AG08470 (cell line): ENCODE data around the genes FMNL1, ARL17B and ARL17A.

DNA sequence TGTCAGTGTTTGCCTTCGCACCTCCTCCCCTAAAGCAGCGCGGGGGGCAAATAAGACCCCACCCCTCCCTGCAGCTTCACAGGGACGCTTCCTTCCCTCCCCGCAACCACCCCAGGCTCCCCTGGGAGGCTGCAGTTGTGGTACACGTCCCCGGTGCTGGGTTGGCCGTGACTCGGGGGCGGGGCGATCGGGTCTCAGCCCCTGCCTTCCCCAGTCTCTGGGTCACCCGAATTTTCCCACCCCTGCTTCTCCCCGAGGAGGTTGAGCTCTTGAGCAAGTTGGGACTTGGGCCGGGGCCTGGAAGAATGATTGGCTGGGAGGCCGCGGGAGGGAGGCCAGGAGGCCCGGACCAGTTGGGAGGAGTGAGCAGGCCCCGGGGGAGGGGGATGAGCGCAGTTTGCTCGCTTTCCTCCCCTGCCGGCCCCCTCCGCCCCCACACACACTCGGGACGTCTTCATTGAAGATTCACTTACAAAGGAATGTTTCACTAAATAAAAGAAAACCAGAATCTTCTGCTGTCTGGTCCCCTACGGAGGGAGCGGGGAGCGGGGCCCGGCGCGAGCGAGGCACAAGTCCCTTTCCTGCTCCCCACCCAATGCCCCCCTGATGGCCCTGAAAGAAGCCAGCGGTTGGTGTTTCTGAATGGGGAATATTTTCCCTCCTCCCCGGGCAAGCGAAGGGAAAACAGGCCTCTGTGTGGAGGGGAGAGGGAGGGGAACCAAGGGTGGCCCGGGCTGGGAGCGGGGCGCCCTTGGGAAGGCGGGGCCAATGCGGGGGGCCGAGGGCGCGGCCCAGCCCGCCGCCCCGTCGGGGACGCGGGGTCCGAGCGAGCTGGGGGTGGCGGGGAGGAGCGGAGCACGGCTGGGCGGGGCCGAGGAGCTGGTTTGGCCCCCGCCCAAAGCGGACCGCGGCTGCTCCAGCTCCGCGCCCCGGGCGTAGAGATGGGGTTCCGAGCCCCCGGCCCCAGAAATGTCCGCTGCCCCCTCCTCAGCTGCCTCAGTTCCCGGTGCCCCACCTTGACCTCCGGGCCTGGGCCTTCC is 4.3 kb upstream of the HEXIM1 start:
- RRBS, result 3% methylated on average over 16 of the region's 69 CpGs

DNA sequence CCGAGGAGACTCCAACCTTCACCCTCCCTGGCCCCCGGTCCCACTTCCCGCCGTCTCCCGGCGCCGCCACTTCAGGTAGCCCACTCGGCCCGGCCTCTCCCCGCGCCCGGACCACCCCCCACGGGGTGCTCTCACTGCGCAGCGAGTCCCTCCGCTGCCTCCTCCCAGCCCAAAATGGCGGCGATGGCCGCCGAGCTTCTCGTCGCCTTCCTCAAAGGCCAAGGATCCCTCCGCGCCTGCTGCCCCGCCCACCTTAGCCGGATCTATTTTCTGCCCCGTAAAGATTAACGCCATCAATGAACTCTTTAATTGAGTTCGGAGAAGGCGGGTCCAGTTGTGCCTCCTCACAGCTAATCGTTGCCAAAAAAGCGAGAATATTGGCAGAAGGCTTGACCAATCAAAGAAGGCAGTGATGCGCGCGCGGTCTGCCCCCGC is 332 bp upstream of the HEXIM2 start:
- RRBS, result under 1% methylated on average over 2 of the region's 37 CpGs

DNA sequence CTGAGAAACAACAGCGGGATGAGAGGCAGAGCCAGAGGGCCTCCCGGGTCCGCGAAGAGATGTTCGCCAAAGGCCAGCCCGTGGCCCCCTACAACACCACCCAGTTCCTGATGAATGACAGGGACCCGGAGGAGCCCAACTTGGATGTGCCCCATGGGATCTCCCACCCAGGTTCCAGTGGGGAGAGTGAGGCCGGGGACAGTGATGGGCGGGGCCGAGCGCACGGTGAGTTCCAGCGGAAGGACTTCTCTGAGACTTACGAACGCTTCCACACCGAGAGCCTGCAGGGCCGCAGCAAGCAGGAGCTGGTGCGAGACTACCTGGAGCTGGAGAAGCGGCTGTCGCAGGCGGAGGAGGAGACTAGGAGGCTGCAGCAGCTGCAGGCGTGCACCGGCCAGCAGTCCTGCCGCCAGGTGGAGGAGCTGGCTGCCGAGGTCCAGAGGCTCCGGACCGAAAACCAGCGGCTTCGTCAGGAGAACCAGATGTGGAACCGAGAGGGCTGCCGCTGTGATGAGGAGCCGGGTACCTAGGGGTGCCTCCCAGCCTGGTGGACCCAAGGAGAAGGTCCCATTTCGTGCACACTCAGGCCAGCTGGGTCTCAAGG is 7.7 kb downstream of the HEXIM2 start:
- RRBS, result 94% methylated on average over 17 of the region's 33 CpGs

DNA sequence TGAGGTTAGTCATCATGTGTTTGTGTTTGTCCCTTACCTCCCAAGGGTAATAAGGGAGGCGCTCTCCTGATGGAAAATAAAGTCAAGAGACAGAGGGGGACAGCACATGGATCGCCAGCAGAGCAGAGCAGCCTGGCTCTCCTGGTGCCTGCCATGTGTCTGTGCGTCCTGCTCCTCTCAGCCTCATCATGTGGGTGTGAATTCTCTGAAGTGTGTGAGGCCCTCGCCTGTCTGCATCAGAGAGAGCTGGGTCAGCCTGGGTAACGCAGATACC is 8.8 kb downstream of the HEXIM2 start:
- RRBS, result no CpG with 5 or more reads among the region's 5 CpGs

DNA sequence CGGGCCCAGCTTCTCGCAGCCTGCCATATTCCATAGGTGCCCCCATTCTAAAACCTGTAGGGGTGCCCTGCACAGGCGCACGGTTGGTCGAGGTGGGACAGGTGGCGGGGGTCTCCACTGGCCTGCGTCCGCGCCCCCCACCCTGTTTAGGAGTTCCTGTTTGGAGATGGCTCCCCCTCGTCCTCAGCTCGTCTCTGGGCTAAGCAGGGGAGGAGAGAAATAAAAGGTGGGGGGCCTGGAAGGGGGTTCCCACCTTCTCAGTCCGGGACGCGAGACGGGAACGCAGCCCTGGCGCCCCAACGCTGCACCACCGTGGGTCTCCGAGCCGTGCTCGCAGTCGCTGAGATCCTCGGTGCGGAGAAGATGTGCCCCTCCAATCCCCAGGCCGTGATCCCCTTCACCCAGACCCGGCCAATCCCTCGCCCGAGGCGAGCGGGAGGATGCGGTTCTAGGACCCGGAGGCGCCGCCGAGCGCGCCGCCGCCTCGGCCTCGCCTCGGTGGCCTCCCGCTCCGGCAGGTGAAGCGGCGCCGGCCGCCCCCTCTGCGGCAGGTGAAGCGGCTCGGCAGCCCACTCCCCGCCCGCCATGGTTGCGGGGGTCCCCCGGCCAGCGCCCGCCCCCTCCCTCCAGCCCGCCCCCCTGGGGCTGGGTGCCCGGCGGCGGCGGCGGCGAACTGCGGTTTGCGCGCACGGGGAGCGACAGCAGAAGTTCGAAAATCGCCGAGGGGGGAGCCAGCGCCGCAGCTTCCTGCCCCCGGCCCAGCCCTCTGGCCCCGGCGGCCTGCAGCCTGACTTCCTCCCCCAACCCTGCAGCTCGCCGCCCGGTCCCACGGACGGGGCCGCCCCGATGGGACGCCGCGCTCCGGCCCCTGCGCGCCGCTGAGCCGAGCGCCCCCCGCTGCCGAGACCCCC is at the start of gene FMNL1:
Gene FMNL1, plus strand, starts transcription at position 790 of the 911 bp plus-strand sequence.
- RRBS, result 2% methylated on average over 53 of the region's 96 CpGs

- RRBS, result 7% methylated on average over 3 of the region's 25 CpGs
Measured at GRCh38 chr17:45246836-45247300, 15.0 kb downstream of the SPATA32 start.

DNA sequence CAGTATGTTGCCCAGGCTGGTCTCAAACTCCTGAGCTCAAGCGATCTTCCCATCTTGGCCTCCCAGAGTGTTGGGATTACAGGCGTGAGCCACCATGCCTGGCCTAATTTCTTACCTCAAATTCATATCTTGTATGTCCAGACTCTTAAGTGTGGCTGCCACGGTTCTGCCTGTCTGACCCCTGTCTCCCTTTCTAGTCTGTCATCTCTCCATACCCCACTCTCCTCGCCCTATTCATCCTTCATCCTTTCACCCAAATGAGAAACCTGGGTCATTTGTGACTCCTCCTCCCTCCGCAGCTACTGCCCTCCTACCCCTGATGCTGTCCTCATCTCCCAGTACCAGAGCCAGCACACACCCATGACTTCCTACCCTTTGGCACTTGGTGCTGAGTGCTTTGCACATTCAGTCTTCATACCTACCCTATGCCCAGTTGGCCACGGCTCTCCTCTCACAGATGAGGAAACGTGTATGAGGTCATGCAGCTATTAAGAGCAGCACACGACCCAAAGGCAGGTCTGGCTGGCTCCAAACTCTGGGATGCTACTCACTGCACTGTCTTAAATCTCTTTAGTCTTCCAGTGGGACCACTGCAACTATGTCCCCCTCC is 1.7 kb downstream of the SPATA32 start:
- RRBS, result no CpG with 5 or more reads among the region's 8 CpGs

GRCh38 chr17:45406197-45406668 is 26.4 kb downstream of the ARHGAP27 start:
- RRBS, result no CpG with 5 or more reads among the region's 7 CpGs

DNA sequence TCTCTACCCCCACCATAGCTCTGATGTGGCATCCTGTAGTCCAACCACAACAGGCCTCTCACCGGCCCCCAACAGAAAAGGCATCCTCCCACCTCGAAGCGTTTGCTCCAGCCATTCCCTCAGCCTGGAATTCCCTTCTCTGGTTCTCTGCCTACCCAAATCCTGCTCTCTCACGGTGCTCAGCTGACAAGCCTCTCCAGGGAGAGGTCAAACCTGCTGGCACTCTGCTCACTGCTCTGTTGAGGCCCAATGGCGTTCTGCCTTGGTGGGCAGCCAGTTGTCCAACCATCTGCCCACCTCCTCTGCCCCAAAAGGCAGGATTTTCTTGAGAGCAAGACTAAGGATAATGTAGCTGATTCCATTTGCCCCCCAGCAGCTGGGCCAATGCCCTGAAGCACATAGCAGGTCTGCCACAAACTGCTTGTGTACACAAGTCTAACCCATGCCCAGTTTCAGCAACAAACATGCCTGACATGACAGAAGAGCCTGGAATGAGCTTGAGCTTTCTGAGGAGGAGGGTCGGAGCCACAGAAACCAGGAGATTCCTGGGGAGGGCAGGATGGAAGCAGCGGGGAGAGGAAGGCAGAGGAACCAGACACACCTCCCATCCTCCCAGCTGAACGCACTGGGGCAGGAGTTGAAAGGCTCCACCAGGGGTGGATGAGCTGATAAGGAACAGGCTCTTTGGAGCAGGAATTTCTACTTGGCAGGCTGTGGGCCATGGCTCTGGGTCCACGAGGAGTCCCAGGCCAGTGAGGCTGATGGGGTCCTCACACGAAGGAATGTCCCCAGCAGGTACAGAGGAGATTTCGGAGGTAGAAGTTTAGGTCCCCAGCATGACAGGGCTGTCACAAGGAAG is 23.9 kb downstream of the ARHGAP27 start:
- RRBS, result no CpG with 5 or more reads among the region's 11 CpGs

DNA sequence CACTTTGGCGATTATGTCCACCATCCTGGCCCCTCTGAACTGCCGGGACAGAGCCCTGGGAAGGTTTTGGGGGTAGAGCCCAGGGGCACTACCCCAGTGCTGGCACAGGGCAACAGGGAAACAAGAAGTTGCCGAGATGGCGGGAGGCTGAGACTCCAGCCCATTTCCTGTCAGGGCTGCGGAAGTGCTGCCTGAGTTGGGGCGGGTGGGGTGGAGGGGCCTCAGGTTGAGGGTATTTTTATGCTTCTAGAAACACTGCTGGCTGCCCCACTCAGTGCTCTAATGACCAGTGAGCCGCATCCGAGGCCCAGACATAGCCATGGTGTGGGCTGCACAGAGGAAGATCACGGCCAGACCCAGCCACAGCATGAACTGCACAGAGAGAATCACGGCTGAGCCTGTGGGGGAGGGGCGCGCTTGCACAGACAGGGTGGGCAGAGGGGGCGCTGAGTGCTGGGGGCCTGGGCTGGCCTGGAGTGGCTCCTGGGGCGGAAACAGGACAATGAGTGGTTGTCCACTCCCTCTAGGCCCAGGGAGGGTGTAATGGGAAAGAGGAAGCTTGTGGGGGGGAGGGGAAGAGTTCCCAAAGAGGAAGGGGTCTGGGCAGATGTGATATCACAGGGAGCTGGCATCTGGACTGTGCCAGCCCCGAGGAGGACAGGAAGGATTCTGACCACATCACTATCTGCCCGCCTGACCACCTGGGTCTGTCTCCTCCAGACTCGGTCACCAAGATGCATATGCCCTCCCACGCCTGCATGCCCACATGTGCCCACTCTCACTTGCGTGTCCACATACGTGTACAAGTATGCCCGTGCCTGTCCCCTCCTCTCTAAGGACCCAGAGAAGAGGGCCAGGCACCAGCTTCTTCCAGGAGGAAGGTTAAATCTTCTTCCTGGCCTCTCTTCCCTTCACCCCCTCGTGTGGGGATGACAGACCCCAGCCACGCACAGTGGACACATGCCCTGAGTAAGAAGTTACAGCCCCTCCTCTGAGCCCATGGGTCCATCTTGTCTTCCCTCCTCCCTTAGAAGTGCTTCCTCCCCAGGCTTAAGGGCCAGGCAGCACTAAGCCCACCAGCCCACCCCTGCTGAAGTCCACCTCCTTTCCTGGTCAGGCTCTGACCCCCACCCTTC is 22.0 kb downstream of the ARHGAP27 start:
- RRBS, result 81% methylated on average over 1 of the region's 23 CpGs

DNA sequence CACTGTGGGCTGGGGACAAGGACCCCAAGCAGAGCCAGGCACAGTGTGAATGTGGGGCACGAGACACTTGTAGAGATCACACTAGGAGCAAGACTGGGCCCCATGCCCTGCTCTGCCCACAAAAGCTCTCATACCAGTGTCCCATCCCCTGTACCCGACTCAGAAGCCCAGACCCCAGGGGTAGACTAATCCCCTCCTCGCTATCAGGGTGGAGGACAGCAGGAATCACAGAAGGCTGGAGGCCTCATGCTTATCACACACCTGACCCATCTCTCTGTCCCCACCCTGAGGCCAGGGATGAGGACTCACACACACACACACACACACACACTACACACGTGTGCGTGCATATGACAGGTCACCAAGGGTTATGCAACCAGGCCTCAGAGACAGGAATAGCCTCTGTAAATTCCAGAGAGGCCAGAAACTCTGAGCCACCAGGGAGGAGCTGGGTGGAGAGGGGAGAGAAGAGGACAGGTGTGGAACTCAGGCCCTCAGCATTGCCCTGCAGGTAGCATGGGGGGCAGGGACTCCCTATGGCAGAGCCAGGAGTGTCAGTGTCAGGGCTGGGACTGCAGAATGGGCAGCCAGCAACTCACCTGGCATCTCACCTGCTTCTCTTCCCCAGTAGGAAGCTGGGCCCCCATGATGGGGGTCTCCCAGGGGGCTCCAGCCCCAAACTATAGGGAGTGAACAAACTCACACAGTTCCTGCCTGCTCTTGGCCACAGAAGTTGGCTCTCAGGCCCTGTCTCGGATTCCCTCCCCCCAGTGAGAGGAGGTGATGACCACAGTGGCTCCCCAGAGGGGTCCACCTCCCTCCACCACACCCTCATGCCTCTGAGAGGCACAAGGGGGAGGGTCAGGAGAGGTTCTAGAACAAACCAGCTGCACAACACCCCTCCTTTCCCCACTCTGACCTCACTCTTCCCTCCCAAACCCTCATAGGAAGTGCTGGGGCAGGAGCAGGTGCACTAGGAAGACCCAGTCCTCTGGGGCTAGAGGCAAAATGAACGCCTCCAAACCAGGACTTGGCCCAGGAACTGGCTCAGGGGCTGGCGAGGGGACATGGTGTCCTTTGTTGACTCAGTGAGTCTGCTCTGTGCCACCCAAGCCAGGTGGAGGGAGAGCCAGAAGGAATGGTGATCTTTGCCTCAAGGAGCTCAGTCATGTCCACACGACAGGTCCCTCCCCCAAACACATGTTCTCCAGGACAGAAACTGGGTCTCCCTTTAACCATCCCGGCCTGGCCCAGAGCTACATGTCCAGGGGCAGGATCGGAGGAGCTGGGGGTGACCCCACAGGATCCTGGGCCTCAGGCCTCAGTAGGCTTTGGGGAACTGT is 20.7 kb downstream of the ARHGAP27 start:
- RRBS, result no CpG with 5 or more reads among the region's 11 CpGs

- RRBS, result 5% methylated on average over 42 of the region's 114 CpGs
Measured at GRCh38 chr17:45784514-45785569, 722 bp downstream of the CRHR1 start.

- RRBS, result no CpG with 5 or more reads among the region's 7 CpGs
Measured at GRCh38 chr17:46027025-46027570, 28.0 kb downstream of the STH start.

DNA sequence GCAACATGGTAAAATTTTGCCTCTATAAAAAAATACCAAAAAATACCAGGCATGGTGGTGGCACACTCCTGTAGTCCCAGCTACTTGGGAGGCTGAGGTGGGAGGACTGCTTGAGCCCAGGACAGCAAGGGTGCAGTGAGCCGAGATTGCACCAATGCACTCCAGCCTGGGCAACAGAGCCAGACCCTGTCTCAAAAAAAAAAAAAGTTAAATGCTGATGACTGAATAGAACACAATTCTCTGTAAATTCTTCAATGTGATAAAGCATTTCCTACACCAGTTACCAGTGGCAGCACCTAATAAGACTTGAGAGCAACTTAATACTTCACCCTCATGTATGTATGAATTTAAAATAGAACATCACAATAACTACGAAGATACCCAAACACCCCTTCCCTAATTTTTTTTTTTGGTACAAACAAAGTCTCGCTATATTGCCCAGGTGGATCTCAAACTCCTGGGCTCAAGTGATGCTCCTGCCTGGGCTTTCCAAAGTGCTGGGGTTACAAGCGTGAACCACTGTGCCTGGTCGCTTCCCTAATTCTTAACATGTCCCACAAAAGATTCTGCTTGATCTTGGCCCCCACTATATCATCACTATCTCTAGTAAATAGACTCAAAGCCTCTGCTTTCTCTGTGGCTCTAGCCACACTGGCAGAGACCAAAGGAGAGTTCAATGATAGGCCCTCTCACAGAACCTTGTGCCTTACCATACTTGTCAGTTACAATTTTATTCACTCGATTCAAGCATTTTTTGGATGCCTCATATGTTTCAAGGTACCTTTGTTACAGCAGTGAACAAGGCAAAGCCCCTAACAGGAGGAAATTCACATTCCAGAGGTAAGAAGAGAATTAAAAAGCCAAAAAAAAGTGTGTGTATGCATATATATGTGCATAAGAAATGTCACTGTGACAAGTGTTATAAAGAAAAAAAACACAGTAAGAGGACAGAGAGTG is 65.4 kb downstream of the KANSL1 start:
- RRBS, result no CpG with 5 or more reads among the region's 6 CpGs

GRCh38 chr17:46190621-46191156 is 2.5 kb downstream of the KANSL1 start:
- RRBS, result no CpG with 5 or more reads among the region's 4 CpGs

- RRBS, result no CpG with 5 or more reads among the region's 27 CpGs
Measured at GRCh38 chr17:46265900-46266656, 28.9 kb upstream of the LRRC37A start.

GRCh38 chr17:46266657-46267713 is 27.9 kb upstream of the LRRC37A start:
- RRBS, result 2% methylated on average over 38 of the region's 124 CpGs

DNA sequence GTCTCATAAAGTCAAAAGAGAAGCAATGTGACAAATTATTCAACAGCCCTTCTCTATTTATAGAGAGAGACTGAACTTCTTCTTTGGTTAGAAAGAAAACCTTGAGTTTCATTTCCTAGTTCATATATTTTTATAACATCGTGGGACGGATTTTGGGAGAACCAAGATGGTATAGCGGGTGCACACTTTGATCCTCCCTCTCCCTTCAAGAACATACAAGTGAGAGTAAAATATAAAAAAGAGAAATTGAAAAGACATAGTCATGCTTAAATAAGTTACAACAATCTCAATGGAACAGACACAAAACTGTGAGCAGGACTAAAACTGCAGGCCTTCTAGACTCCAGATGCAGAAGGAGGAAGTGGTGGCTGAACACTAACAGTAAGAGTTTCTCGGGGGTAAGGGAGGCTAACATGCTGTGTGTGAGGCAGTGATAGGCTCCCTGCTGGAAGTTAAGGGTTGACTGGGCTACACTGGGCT is 3.8 kb upstream of the LRRC37A start:
- RRBS, result no CpG with 5 or more reads among the region's 4 CpGs

DNA sequence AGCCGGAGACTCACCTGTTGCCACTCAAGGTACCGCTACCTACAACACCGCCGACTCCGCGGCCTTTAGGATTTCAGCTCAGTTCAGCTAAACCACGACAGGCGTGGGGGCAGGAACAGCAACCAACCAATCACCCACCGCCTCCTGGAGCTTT is at the start of gene ARL17B:
Gene ARL17B, minus strand, starts transcription at position 105 of the 154 bp plus-strand sequence.
- RRBS, result no CpG with 5 or more reads among the region's 9 CpGs

DNA sequence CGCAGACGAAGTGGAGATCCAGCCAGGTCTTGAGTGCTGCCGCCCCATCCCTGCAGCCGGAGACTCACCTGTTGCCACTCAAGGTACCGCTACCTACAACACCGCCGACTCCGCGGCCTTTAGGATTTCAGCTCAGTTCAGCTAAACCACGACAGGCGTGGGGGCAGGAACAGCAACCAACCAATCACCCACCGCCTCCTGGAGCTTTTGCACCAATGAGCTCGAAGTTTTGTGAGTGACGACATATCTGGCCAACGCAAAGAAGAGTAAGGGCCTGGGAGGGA is at the start of gene ARL17A:
Gene ARL17A, minus strand, starts transcription at position 159 of the 284 bp plus-strand sequence.
- RRBS, result no CpG with 5 or more reads among the region's 15 CpGs